ENCODE measurements around the gene WDR46.

DNA sequence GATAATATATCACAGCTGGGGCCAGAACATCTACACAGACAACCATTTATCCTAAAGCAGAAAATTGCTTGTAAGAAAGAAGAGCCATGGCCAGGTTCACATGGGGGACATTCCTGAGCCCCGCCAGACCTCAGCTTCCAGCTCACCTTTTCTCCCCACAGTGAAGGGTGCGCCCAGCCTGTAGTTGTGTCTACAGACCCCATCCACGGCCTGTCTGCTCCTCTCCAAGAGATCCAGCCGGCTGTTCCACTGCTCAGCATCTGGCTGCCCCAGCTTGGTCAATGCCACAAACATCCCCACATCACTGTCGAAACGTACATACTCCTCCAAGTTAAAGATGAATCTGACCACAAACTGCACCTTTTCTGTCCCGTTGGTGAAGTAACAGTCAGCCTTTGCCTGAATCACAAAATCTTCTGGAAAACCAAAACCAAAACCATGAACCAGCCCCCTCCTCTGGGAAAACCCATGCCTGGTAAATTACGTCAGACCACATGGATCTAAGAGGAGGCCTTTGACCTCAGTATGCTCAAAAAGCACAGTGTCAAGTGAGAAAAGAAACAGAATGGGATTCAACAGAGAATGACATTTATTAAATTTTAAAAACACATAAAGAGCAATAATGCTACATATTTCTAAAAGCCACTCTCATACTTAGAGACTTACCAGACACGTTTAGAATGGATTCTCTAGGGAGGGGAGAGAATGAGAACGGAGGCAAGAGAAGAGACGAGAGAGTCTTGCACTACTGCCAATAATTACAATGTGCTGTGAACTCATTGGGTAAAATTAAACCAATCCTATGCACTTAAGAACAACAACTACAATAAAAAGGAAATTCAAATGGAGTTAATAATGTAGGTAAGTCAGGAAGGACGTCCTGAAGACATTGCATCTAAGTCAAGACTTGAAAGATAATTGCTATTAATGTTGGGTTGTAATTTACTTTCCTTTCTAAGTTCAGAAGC lies 1.6 kb downstream of the HLA-DOB start:
- PRO-cap, result no peak
- RAMPAGE, long total RNA, result no peak
- RRBS, result no CpG with 5 or more reads among the region's 12 CpGs

- PRO-cap, result no peak
- RAMPAGE, long total RNA, result no peak
- RRBS, result no CpG with 5 or more reads among the region's 1 CpG
Observed at GRCh38 chr6:32935873-32936089, 5.0 kb downstream of the HLA-DMB start.

DNA sequence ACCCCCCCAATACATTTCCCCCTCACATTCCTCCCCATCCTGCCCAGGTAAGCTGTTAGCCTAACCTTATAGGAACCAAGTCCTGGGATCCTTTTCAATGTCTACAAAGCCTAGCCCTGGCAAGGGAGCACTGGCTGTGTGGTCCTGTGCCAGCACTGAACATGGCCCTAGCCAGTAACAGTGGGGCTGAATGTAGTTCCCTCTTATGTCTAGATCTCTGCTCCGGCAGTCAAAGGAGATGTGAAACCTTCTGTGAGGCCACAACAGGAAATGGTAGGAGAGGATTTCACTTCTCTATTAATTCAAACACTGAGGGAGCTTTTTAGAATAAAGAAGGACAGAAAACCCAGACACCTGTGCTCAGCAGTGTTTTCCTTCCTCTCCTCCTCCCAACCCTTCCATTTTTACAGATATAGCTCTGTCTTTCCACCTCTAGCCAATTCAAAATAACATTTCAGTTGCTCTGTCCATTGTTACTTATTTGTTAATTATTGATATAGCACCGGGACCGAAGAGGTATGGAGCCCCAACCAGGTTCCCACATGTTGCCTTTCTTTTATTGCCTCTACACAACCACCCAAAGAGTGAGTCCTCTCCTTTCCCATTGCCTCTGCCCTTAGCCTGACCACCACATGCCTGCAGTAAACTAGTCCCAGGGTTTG lies 3.6 kb upstream of the HLA-DMB start:
- PRO-cap, result no peak
- RAMPAGE, long total RNA, result no peak
- RRBS, result no CpG with 5 or more reads among the region's 3 CpGs

DNA sequence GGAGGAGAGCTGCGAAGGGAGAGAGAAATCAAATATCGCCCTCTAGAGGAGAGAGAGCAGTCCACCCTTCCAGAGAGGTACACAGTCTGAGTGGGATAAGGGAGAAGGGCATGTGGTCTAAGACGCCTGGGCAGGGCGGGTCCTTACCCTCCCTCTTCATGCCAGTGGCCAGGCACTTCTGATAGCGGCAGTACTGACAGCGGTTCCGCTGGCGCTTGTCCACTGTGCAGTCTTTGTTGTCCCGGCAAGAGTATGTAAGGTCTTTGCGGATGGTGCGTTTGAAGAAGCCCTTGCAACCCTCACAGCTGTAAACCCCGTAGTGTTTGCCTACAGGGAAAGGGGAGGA lies 2.9 kb downstream of the RXRB start:
- PRO-cap, result no peak
- RAMPAGE, long total RNA, result no peak
- RRBS, result no CpG with 5 or more reads among the region's 12 CpGs

GRCh38 chr6:33203690-33204624 lies 498 bp upstream of the HSD17B8 start:
- PRO-cap, result no peak
- RAMPAGE, long total RNA, result no peak
- RRBS, result 1% methylated on average over 8 of the region's 22 CpGs

DNA sequence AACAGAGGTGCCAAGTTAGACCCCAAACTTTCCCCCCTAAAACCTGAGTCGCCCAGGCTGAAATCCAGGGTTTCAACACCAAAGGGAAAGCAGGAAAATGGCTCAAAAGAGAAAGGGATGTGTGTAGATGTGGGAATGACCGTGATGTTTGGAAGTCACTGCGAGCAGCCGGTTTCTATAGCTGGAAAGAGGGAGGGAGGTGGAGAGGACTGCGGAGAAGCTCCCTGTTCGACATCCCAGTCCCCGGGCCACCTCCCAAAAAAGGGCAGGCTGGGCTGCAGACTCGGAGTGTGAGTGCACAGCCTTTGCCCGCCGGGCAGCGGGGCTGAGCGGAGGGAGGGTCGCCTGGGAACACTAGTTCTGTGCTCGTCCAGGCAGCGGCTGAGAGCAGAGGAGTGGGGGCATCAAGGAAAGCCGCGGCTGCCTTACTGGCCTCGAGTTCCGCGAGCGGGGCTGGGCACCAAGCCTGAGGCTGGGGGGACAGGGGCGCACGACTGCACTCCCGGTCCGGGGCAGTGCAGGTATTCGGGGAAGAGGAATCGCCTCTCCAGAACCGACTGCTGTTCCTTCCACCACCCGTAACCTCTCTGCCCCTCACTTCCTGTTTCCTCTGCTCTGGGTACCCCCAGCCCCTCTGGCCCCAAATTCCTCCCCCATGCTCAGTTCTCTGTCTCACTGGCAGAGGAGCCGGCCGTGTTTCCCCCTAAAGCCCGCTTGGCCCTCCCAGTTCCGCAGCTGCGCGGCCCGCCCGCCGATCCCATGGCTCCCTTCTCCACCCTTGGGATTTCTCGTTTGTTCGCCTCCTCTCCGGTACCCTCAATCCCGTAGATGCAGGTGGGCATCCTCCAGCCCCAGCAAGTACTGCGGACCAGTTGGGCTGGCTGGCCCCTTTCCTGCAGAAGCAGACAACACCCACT lies 4.9 kb downstream of the RING1 start:
- PRO-cap, result no peak
- RAMPAGE, long total RNA, result no peak
- RRBS, result 5% methylated on average over 13 of the region's 43 CpGs

GRCh38 chr6:33288802-33289885 lies at the start of gene WDR46:
TSS of gene WDR46 (minus strand) at chr6:33289239.
- PRO-cap, result unidirectional peak, minus-strand start at chr6:33289015; unidirectional peak, minus-strand start at chr6:33289206
- RAMPAGE, long total RNA, result start-site peak on the minus strand at chr6:33289197-33289243, 146 and 92 reads in 2 replicates; start-site peak on the plus strand at chr6:33289588-33289627, 33 and 7 reads in 2 replicates
- RRBS, result under 1% methylated on average over 12 of the region's 54 CpGs

- PRO-cap, result no peak
- RAMPAGE, long total RNA, result no peak
- RRBS, result no CpG with 5 or more reads among the region's 10 CpGs
Observed at GRCh38 chr6:33412129-33412980, 1.5 kb downstream of the PHF1 start.

- PRO-cap, result no peak
- RAMPAGE, long total RNA, result no peak
- RRBS, result no CpG with 5 or more reads among the region's 1 CpG
Observed at GRCh38 chr6:33416870-33417021, 1.2 kb downstream of the CUTA start.

- PRO-cap, result no peak
- RAMPAGE, long total RNA, result no peak
- RRBS, result no CpG with 5 or more reads among the region's 9 CpGs
Observed at GRCh38 chr6:33423318-33423741, 3.5 kb downstream of the SYNGAP1 start.

DNA sequence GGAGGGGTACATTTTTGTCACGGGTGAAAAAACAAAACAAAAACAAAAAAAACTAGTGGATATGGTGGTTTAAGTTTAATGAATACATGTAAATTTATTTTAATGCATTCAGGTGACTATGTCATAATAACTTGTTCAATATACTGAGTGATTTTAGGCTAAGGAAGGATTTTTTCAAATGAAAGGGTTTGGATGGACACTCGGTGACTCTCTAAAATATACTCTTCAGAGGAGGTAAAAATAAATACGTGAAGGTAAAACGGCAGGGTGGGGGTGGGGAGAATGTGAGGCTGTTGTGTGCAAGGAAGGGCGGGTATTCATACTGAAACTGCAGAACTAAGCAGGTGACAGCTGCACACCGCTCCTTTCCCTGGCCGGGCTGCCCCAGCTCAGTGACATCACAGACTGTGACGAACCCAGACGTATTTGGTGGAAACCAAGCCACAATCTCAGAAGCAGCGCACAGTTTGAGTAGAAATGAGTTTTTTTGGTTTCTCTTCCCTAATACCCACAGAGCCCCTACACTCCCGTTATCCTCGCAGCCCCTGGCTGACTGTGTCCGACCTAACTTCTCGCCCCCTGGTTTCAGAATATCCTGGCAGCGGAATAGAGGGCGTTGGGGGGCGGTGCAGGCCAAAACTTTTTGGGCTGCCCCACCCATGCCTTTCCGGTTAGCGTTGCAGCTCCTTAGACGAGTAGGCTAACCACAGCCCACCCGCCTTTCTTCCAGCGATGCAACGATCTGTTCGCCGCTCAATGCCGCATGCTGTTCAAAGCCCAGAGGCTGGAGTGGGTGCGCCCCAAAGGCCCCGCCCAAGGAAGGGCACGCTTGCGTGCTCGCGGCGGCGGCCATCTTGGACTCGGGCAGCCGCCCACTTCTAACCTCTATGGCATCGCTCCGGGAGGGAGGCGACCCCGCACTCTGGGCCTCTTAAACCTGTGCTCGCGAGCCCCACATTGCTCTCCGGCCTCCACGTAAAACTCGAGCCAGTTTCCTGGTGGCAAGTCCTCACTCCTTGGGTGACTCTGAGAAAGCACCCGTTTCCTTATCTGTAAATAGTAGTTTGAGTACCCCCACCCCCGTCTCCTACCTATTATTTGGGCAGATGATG lies 9.1 kb downstream of the BAK1 start:
- PRO-cap, result bidirectional peak, plus-strand start at position 897 of the sequence, minus-strand start at position 739 of the sequence
- RAMPAGE, long total RNA, result no peak
- RRBS, result 1% methylated on average over 6 of the region's 47 CpGs

GRCh38 chr6:33627850-33628413 lies 6.8 kb downstream of the ITPR3 start:
- PRO-cap, result no peak
- RAMPAGE, long total RNA, result no peak
- RRBS, result no CpG with 5 or more reads among the region's 7 CpGs

DNA sequence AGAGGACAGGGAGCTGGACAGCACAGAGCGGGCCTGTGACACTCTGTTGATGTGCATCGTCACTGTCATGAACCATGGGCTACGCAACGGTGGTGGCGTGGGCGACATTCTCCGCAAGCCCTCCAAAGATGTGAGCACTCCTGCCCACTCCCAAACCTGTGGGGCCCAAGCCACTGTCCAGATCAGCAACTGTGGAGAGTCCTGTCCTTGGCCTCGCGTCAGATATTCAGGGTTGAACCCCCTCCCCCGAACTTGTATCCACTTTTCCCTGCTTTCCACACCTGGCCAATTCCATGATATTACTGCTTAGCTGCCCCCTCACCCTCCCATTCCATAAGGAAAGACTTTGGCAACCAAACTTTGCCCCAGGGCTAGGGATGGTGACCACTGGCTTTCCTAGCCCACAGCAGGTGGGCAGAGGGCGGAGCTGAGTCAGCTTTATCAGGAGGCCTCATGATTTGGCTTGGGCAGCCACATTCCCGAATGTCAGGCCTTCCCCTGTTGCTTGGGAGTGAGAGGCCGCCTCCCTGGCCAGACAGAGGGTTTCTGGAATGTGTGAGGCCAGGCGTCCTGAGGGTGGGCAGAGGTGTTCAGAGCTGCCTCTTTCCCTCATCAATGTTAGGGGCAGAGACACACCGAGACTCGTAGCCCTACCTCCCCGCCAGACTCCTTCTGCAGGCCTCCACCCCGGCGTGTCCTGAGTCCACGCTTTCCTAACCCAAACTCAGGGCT lies 19.5 kb downstream of the UQCC2 start:
- PRO-cap, result no peak
- RAMPAGE, long total RNA, result no peak
- RRBS, result no CpG with 5 or more reads among the region's 20 CpGs

- PRO-cap, result no peak
- RAMPAGE, long total RNA, result no peak
- RRBS, result 20% methylated on average over 1 of the region's 18 CpGs
Observed at GRCh38 chr6:33694191-33694877, 17.2 kb downstream of the UQCC2 start.

DNA sequence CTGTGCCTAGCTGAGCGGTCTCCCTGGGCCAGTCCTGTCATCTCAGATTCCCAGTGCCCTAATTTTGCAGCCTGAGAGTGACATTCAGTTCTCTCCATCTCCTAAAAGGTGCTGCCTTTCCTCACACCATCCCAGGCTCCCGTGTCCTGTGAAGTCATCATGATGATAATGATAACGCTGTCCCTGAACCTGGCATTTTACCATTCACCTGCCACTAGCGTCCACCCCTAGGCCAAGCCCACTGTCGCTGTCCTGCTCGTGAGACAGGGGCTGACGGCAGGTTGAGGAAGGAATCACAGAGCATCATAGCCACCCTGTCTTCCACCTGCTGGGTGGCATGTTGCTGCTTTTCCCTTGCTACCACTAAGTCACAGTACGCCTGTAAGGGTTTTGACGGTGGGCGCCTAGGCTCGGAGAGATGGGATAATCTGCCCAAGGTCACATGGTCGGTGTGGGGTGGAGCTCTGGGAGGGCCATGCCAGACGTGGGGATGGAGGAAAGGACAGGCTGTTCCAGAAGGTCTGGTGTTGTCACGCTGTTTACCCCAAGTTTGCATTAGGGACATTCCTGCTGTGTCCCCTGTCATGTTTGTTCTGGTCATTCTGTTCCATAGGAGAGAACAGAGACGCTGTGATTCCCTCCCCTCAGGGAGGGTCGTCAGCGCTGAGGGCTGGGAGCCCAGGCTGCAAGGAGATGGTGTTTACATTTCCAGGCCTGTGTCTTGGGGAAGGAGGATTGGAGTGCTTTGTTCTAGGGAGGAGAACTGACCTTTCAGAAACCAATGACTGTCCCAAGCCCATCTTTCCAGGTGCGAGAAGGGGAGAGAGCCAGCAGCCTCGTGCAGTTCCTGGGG lies 16.2 kb downstream of the IP6K3 start:
- PRO-cap, result no peak
- RAMPAGE, long total RNA, result no peak
- RRBS, result no CpG with 5 or more reads among the region's 19 CpGs

DNA sequence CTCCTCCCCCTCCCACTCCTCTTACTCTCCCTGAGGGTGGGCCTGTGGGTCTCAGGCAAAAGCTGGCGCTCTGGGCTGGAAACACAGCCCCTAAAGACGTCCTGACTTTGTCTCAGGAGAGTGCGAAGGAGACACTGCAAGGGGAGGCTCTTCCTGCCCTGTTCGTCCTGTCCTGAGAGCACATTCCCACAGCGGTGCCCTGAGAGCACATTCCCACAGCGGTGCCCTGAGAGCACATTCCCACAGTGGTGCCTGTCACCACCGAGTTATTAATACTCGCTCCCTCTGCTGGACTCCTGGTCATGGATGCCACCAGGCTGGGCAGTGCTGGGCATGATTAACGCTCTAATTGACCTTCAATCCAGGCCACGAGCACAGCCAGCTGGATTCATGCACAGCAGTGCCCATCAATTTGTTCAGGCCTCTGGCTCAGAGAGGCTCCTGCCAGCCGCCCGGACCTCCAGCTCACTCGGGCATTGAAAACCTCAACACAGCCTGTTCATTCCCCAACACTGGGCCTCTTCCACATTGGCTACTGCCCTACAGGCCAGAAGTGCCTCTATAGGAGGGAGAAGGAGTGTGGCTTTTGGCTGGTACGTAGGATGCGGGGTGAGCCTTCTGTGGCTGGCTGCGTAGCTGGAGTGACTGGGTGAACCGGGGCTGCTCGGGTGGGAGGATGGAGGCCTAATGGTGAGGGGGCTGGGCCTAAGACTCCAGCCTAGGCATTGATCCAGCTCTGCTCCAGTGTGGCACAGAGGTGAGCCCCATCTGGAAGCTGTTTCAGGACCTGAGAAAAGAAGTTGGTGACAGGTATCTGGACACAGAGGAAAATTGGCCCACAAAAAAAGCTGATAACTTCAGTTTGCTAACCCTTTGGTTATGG lies 9.3 kb downstream of the IP6K3 start:
- PRO-cap, result no peak
- RAMPAGE, long total RNA, result no peak
- RRBS, result no CpG with 5 or more reads among the region's 18 CpGs

DNA sequence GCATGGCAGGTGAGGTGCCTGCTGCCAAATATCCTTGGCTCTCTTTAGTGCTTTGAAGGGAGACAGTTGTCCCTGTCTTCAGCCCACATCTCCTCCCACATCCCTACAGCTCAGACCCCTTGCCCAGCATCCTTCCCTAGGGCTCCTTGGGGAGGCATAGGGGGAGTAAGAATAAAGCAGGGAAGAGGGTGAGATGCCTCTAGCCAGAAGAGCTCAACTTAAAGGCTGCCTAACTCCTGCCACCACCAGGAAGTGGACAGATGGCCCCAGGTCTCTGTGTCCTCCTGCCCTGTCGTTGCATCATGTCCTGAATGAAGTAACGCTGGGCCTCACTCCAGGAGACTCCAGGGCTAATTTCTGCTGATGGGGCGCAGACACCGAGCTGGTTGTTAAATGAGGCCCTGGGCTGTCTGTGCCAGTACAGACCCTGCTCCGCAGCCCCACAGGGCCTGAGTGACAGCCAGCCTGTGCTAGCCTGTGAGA lies 6.6 kb downstream of the IP6K3 start:
- PRO-cap, result no peak
- RAMPAGE, long total RNA, result no peak
- RRBS, result no CpG with 5 or more reads among the region's 5 CpGs

DNA sequence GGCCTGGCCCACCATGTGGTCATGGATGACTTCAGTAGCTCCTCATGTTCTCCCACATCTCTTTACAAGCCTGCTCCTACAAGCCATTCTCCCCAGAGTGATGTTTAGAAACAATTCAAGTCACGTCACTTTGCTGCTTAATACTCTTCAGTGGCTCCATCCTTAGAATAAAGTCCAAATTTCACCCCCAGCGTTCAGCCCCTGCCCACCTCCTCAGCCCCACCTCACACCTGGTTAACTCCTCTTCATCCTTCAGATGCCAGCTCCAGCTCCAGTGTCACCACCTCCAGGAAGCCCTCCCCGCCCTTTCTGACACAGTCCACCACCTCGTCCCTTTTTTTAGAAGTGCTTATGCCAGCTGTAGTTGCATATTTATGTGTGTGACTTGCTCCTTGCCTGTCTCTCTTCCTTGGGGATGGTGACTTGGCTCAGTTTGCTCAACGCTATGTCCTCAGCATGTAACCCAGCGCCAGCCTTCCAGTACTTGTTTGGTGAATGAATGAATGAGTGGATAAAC lies 3.5 kb upstream of the IP6K3 start:
- PRO-cap, result no peak
- RAMPAGE, long total RNA, result no peak
- RRBS, result no CpG with 5 or more reads among the region's 6 CpGs

- PRO-cap, result no peak
- RAMPAGE, long total RNA, result no peak
- RRBS, result 1% methylated on average over 16 of the region's 36 CpGs
Observed at GRCh38 chr6:33771649-33772329, 17.1 kb downstream of the LEMD2 start.

GRCh38 chr6:33789334-33789624 lies 349 bp upstream of the LEMD2 start:
- PRO-cap, result no peak
- RAMPAGE, long total RNA, result no peak
- RRBS, result no CpG with 5 or more reads among the region's 7 CpGs

Measured in lung (tissue), 4 donors.